Metanephros (tissue), 2 donors: Measurements from ENCODE around the genes IFT57 and DZIP3.

- RAMPAGE, long total RNA = no peak
These were observed 43.8 kb downstream of the CD47 start for GRCh38 chr3:108046845-108047581.

DNA sequence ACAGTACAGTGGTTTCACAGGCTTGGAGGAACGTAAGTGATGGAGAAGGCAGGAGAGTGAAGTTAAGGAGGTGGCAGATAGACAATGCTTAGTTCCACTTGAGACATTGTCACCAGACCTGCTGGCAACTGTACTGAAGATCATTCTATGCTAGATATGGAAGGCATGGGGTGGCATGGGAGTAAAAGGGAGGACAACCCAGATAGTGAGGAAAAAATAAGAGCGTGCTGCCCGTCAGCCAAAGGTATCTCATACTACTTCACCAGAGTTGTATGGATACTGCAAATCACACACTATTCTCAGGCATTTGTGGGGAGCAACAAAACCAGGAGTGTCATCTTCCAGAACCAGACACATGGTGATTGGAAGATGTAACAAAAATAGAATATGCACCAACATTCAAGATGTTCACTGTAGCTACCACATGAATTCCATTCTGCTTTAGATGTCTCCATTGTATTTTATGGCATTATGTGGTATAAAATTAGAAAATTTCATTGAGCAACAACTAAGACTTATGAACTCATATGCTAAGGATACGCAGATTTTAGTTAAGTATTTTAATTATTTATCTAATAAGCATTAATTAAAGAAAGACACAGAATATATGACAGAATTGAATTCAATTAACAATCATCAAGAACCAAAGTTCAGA lies 34.9 kb downstream of the CD47 start:
- RAMPAGE, long total RNA = no peak

DNA sequence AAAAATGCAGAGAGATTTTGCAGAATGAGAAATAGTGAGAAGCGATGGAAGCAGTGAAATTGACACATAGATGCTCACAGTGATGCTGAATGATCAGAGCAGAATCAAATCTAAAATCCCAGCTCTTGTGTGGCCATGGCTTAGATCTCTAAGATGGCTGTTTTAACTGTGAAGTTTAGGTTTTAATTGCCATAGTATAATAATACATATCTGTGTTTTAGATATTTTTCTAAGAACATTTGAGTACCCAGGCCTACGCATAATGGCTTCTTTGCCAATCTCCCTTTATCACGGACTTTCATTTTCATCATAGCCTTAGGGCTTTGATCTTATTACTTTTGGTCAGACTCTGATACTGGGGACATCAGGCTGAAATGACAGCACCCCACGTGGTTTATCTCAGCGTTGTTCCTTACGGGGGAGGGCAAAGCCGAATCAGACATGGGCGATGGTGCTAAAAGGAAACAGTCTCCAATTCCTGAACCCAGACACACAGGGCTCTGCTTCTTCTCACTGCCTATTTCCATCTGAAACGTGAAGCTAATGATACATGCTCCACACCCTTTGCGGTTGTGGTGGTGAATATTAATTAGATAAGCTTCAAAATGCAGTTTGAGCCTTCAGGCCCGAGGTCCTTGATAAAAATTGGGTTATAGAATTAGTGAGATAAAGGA lies 59.3 kb upstream of the CD47 start:
- RAMPAGE, long total RNA = no peak

DNA sequence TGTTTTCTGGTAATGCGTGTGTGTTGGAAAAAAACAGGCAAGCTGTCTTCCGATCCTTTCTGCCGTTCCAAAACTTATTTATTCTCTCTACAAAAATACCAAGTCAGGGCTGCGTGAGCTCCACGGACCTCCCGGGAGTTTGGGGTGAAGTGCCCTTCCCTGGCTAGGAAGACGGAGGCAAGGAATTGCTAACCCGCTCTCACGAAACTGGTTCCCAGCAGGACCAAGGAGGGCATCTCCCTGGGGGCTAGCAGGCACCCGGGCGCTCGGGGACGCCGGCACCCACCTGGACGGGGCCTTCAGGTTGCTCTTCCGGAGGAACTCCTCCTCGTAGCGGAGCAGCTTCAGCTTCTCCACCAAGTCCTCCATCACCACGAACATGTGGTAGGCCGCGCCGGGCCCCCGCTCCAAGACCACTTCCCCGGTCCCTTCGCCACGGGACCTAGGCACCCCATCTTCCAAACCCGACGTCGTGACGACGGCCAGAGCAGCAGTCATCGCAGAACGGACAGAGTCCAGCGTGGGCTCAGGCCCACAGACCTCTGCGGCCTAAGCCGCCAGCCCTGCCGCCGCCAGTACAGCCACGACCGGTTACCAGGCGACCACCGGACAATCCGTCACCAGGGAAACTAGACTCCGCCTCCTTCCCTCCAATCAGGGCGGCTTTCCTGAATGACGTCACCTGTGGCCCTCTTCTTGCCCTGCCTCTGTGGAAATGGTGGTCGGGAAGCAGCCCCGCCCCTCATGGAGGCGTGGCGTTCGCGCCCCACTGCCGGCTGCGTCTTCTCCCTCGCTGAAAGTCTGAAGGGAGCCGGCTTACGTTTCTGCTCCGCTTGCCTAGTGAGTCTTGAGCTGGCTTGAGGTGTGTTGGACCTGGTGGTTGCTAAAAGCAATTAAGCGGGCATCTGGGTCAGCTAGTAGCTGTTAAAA lies at the start of gene IFT57:
Gene IFT57 (minus strand): TSS at position 600 of the 930 bp plus-strand sequence.
- RAMPAGE, long total RNA = start-site peak on the minus strand centred at position 567 of the sequence, 90 bp wide, 2,140 and 286 reads in 2 replicates

GRCh38 chr3:108559383-108560009 lies 29.7 kb downstream of the CIP2A start:
- RAMPAGE, long total RNA = no peak

GRCh38 chr3:108589254-108590364 lies at the start of gene DZIP3:
Gene DZIP3, plus strand, starts transcription at chr3:108589722.
- RAMPAGE, long total RNA = no peak

- RAMPAGE, long total RNA = no peak
These were observed 21.0 kb upstream of the ZBED2 start for GRCh38 chr3:111616138-111616496.

GRCh38 chr3:111764426-111765166 lies 90.1 kb downstream of the PLCXD2 start:
- RAMPAGE, long total RNA = no peak

DNA sequence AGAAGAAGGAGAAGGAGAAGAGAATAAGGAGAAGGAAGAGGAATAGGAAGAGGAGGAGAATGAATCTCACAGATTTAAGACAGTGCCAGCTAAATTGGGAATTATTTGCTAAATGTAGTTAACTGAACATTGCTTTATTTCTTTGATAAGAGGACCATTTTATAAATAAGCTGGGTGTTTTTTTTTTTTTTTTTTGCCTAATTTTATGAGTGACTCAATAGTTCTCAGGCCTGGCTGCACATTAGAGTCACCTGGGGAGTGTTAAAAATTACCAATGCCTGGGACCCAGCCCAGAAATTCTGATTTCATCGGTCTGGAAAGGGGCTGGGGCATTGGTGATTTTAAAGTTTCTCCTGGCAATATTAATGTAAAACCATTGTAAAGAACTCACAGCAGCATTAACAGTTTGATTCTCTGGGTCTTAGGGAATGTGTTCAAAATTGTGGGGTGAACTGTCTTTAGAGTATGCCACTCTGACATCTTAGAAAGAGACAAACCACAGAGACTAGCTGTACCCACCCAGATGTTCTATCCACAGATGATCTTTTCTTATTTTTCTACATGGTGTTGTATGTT lies 51.2 kb upstream of the PHLDB2 start:
- RAMPAGE, long total RNA = no peak

DNA sequence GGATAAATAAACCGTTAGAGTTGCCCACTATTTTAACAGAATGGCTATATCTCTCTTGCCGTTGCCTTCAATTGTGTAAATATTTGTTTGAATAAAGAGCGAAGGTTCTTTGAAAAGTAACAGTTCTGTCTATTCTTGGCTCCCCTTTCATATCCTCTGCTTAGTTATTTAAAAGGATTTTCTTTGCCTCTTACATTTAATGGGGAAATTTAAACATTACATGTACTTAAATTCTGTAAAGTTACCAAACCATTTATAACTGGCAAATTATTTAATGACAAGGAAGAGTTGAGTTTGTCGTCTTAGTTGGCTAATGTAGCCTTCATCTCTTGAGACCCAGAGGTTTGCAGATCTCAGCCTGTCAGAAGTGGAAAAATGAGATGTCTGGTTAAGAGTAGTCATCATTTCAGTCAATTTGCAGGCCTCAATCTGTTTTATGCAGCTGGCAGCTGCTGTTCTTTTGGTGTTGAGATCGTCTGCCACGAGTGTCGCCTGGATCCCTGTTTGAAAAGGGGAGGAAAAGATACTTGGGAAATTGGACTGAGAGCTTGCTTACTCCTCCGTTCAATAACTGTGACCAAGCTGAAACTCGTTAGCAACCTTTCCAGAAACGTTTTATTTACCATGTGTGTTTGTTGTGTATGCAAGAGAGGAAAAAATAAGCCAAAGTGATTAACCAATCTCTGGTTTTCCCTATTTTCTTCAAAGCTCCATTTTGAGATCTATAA lies 2.2 kb downstream of the PHLDB2 start:
- RAMPAGE, long total RNA = no peak

DNA sequence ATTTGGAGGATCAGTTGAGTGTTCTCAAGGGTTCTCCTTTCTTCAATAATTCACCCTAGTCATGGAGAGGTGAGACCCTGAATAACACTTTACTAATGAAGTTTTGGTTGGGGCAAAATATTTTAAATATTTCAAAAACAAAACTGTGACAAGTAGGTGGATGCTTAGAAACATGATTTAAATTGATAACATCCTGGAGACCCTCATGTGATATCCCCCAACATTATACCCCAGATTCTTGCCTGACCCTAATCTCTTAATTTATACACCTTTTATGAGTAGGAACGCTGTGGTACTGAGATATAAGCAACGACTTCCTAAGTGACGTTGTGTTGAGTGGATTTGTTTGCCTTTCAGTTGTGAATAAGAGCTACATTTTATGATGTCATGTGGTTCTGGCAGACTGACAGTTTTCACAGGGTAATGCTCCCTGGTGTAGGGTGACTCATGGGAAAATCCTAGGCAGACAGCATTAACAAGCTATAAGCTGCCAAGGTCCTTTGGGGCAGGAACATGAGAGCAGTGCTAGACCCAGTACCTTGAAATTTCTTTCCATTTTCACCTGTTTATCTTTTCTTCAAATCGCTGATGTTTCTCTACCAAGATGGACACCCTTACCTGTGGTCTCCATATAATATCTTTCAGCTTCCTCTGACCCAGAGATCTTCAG lies 11.1 kb downstream of the C3orf52 start:
- RAMPAGE, long total RNA = no peak

- RAMPAGE, long total RNA = no peak
These were observed 6.6 kb downstream of the GCSAM start for GRCh38 chr3:112126262-112127038.

DNA sequence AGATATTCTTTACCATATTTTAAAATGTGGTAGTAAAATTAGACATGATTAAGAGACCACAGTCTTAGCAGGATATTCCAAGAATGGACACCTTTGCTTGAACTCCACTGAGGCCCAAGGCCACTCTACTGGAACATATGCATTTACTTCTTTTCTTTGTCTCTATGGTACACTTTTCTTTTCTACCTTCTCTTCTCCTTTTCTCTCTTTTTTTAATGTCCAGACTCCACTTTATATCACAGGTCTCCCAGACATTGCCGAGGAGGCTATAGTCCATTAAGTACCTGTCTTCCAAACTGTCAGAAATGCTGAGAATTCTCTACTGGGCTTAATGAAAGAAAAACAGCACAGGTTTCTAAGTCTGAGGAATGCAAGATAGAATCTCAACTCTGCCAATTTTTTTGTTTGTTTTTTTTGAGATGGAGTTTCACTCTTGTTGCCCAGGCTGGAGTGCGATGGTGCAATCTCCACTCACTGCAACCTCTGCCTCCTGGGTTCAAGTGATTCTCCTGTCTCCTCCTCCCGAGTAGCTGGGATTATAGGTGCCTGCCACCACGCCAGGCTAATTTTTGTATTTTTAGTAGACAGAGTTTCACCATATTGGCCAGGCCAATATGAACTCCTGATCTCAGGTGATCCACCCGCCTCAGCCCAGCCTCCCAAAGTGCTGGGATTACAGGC lies 45.3 kb downstream of the CD200 start:
- RAMPAGE, long total RNA = no peak

DNA sequence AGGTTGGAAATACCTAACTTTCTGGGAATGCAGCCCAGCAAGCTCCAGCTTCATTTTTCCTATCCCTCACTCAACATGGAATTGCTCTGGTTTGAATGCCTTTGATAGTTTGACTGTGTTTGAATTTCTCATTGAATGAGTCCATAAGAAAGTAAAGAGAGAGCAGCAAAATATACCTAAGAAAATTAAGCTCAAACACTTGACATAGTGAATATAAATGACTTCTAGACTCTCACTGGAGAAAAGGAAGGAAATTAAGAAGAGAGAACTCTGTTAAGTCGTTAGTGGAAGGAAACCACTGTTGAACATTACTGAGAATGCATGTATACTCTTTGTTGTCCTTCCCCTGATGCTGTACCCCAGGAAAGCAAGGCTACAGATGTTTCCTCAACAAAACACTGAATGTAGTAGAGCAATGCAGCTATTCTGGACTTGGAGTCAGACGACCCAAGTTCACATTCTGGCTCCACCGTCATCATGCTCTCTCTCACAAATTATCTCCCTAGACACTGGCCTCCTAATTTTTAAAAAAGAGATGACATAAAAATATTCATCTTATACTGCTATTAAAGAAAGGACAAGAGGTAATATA lies 62.4 kb downstream of the CD200 start:
- RAMPAGE, long total RNA = no peak

GRCh38 chr3:112437630-112437843 lies 61.7 kb downstream of the BTLA start:
- RAMPAGE, long total RNA = no peak

- RAMPAGE, long total RNA = no peak
These were observed 12.9 kb upstream of the CCDC80 start for GRCh38 chr3:112653675-112654466.

DNA sequence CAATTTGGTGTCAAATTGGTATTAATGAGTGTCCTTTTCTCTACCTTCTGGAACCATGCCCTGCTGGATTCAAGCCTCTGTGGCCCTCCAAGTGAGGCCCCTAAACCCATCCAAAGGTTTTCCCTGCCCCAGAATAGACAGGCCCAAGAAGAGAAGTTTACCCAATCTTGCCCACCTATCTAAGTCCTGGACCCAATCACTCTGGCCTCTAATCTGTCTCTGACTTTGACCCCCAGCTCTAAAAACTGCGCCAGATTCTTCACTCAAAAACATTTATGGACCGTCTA lies 69.2 kb downstream of the CD200R1L start:
- RAMPAGE, long total RNA = no peak

DNA sequence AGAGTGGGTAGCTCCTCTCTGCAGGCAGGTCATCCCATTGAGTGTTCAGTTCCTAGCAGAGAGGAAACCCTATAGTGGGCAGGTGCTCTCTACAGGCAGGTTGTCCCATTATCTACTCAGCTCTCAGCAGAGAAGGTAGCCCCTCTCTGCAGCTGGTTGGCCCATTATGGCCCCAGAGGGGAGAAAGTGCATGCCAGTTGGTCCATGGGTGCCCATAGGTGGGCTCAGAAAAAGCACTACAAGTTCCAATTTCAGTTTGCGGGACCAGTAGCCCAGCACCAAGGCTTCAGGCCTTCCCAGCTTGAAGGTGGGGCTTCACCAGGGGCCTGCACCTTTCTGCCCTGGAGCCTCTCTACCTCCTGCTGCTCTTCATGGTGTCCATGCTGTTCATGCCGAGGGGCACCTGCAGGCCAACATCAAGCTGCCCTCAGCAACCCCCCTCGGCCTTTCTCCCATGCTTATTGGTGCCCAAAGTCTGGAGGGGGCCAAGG lies 11.3 kb downstream of the CD200R1L start:
- RAMPAGE, long total RNA = no peak

- RAMPAGE, long total RNA = no peak
These were observed 32.3 kb upstream of the NEPRO start for GRCh38 chr3:113051665-113052187.

DNA sequence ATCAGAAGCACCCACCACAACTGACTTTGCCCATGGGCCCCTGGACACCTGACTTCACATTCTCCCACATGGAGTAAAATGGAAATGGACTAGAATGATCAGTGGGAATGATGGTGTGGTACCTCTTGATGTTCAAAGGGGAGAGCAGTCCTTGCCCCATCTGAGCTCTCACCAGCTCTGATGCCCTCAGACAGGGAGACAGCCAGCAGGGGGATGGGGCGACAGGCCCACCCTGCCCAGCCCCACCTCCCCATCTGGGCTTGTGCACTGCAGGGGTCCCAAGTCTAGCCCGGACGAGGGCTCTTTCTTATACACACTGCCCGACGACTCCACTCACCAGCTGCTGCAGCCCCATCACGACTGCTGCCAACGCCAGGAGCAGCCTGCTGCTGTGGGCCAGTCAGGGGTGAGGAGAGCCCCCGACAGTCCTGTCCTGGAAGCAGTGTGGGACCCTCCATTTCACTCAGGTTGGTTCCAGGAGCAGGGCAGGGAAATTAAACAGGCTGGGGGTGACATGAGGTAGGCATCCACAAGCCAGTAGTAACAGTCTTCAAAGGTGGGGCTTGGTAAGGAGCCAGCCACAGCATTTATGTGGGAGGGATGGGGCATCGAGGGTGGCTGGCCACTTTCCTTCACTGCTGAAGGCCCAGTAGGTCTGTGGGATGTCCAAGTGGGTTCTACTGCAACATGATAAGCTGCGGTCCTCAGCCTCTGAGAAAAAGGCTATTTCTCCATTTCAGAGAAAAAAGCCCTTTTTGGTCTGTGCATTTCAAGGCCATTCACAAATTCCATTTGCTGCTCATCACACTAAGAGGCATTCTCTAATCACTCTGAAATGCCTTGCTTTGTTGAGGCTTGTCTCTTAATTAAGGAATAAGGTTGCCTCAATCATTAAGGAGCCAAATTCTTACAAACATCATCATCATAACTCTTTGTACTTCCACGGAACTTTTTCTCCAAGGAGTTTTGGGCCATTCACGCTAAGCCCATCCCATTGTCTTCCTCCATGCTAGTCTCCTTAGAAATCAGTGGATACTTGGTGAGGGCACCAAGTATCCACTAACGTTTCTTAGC lies 74.1 kb downstream of the BOC start:
- RAMPAGE, long total RNA = no peak